ENCODE data around the genes SLC39A9 and MAP3K9.

- PRO-cap: unidirectional peak, plus-strand start at chr14:69152787
- RAMPAGE, long total RNA, 2 experiments: no peak in any of the 2 experiments
These were observed 455 bp downstream of the DCAF5 start for GRCh38 chr14:69152476-69152851.

- PRO-cap: no peak
- RAMPAGE, long total RNA, 2 experiments: no peak in any of the 2 experiments
These were observed 33.8 kb upstream of the GALNT16 start for GRCh38 chr14:69226214-69226582.

GRCh38 chr14:69354865-69355308, 43.2 kb downstream of the ERH start:
- PRO-cap: no peak
- RAMPAGE, long total RNA, 2 experiments: no peak in any of the 2 experiments

DNA sequence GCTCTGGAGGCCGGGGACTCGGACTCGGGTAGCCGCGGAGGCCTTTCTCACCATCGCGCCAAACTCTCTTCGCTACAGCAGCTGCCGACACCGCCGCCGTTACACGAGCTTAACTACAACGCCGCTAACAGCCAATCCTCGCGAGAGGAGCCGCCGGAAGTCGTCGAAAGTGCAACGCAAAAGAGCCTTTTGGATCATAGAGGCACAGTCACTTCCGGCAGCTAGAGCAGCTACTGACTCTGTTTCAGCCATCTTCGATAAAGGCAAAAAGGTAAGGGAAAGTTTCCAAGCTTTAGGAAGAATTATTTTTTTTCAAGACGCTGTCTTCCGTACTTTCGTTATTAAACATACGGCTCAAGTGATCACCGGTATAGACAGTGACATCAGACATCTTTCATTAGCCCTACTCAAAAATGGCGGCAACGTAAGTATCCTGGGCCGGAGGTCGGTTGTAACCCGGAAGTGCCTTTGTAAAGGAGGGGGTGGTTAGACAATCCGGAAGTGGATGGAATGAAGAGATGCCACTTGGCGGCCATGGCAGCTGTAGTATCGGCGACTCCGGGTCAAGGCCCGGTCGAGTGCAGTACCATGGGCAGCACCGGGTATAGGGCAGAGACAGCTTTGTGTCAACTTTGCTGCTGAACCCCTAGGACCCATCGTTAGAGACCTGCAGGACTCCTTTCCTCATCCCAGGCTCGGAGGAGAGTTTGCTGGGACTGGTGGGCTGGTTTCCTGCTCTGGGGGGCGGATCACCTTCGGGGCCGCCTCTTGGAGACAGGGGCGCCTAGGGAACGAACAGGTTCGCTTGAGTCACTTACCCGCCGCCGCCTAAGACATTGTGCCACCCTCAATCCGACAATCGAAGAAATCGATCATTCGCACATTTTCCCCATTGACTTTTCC, at the start of gene SLC39A9:
Gene SLC39A9, plus strand, starts transcription at position 513 of the 903 bp plus-strand sequence.
- PRO-cap: bidirectional peak, plus-strand start at position 207 of the sequence, minus-strand start at position 101 of the sequence; unidirectional peak, plus-strand start at position 552 of the sequence
- RAMPAGE, long total RNA, 2 experiments: start-site peak on the plus strand in 2 of 2 experiments, centred at positions 522 to 525 of the sequence, 170 to 173 reads per replicate; start-site peak on the minus strand in 2 of 2 experiments, centred at positions 102 to 120 of the sequence, 124 to 272 reads per replicate

DNA sequence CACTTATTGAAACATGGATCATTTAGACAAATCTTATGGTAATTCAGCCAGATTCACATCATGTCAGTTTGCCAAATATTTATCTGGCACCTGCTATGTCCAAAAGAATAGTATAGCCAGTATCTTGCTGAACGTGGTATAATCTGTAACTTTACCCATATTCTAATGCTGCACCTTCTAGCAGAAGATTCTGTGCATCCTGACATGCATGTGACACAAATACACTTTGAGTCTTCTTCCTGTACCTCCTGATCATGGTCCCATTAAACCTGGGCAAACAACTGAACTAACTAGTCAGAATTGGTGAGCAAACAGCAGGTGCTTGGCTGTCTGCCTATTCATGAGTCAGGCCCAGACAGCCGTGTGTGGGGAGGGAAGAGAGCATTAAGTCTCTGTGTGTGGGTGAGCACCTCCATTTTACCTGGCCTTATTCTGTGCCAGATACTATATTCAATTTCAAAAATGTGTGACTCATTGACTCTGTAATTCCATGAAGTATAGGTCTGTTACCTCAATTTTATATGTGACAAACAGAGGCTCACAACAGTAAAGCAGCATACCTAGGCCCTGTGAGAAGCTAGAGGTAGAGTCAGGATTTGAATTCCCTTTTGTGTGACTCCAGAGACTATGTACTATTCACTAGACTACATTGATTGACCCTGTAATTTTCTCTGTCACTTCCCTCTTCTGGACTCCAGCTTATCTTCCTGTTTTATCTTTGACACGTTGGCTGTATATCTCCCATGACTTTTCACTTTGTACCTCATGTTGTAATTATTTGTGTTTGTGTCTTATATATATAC, 32.1 kb downstream of the SUSD6 start:
- PRO-cap: no peak
- RAMPAGE, long total RNA, 2 experiments: no peak in any of the 2 experiments

GRCh38 chr14:69669711-69670506, 58.5 kb downstream of the SUSD6 start:
- PRO-cap: no peak
- RAMPAGE, long total RNA, 2 experiments: no peak in any of the 2 experiments

- PRO-cap: unidirectional peak, minus-strand start at chr14:69696963
- RAMPAGE, long total RNA, 2 experiments: no peak in any of the 2 experiments
These were observed 70.2 kb upstream of the SRSF5 start for GRCh38 chr14:69696613-69697285.

DNA sequence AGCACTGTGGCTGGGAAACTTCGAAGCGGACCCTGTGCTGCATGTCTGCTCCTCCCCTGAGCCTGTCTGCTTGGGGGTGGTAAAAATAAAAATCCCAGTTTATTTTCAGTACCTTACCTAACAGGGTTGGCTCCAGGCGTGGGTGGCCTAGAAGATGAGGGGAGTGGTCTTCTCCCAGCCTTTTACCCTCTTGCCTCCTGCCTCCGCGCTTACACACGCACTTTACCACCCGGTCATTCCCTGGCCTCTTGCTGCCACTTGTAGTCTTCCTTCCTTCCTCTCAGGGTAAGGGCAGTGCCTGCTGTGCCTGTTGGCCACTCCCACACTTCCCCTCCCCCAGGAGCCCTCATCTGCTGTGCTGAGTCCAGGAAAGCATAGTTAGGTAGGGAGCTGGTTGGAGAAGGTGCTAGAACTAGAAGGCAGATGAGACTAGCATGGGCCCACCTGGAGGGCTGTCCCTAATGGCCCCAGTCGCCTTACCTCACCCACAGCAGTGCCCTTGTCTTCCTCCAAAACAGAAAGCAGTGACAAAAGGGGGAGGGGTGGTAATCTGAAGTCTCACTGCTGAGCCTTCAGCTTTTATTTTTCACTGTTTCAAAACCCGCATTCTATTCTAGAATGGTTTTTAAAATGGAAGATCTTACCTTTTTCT, 54.3 kb upstream of the SRSF5 start:
- PRO-cap: no peak
- RAMPAGE, long total RNA, 2 experiments: no peak in any of the 2 experiments

DNA sequence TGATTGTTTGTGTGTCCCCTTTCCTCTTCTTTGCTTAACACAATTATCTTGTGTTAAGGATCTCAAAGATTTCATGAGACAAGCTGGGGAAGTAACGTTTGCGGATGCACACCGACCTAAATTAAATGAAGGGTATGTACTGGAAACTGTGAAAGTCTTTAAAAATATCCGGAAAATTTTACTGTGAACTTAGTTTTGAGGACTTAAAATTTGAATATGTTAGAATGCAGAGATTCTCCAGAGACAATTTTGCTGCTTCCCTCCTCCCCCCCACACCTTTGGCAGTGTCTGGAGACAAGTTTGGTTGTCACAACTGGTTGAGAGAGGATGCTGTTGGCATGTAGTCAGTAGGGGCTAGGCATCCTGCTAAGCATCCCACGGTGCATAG, 3.5 kb downstream of the SRSF5 start:
- PRO-cap: no peak
- RAMPAGE, long total RNA, 2 experiments: no peak in any of the 2 experiments

GRCh38 chr14:69779522-69780587, 12.9 kb downstream of the SRSF5 start:
- PRO-cap: no peak
- RAMPAGE, long total RNA, 2 experiments: no peak in any of the 2 experiments

DNA sequence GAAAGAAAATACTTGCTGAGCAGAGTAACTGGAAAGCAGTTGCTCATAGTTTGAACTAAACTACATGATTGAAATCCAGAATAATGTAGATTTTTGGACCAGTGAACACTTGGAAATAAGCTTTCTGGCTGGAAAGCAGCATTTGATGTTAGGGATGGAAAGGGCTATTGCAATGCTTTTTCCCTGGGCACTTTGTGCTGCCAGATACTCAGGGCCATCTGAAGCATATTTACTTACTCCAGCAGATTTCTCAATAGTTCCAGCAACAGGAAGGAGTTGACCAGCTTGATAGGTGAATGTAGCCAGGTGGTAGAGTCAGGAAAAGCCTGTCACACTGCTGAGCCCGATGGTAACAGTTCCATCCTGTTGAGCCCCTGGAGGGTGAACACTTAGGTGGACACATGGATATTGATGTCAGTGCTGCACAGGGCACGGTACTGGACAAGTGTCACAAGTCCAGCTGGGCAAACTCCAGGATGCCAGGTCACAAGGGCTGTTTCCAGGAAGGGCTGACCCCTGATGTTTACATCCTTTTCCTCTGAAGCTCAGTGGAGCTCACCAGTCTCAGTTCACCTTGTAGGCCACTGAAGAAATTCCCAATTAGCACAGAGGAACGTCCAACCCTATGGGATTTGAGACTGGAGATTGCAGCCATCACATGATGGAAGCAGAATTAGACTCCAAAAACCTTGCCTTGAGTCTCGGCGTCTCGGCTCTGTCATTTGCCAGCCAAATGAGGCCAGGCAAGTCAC, 2.4 kb upstream of the SMOC1 start:
- PRO-cap: unidirectional peak, plus-strand start at position 318 of the sequence
- RAMPAGE, long total RNA, 2 experiments: no peak in any of the 2 experiments

DNA sequence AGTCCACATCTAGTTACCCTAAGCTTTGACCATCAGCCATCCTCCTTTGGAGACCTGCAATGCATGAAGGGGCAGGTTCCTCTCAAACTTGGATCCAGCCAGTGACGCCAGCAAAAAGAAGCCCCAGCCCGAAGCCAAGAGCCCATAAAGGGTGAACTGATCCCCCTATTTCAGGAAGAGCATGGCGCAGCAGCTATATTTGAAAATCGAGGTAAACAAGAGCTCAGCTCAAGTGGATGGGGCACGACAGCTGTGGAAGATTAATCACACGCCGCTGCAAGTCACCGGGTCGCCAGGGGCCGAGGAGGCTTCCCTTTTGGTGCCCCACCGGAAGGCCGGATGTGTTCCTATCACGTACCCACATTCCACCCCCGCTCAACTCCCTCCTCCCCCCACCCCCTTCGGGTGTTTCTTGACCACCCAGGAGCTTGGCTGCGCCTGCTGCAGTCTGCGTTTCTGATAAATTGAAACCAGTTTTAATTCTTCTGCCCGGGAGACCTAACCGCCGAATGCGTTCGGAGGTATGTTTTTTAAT, 2.0 kb downstream of the SLC8A3 start:
- PRO-cap: no peak
- RAMPAGE, long total RNA, 2 experiments: no peak in any of the 2 experiments

DNA sequence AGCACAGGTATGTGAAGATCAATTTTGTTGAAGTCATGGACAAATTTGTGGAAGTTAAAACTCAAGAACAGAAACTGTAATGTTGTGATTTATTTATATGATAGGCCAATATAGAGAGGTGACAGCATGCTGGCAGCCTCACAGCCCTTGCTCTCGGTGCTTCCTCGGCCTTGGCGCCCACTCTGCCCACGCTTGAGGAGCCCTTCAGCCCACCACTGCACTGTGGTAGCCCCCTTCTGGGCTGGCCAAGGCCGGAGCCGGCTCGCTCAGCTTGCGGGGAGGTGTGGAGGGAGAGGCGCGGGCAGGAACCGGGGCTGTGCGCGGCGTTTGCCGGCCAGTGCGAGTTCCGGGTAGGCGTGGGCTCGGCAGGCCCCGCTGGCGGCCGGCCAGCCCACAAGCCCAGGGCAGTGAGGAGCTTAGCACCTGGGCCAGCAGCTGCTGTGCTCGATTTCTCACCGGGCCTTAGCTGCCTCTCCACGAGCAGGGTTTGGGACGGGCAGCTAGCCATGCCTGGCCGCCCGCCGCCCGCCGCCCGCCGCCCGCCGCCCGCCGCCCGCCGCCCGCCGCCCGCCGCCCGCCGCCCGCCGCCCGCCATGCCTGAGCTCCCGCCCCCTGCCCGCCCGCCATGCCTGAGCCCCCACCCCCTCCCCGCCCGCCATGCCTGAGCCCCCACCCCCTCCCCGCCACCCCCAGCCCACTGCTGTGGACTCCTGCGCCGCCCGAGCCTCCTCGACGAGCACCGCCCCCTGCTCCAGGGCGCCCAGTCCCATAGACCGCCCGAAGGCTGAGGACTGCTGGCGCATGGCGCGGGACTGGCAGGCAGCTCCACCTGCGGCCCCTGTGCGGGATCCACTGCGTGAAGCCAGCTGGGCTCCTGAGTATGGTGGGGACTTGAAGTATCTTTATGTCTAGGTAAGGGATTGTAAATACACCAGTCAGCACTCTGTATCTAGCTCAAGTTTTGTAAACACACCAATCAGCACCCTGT, 66.0 kb upstream of the SLC8A3 start:
- PRO-cap: bidirectional peak, plus-strand start at position 396 of the sequence, minus-strand start at position 339 of the sequence; bidirectional peak, plus-strand start at position 780 of the sequence, minus-strand start at position 595 of the sequence
- RAMPAGE, long total RNA, 2 experiments: no peak in any of the 2 experiments

GRCh38 chr14:70663340-70664336, 21.9 kb downstream of the TTC9 start:
- PRO-cap: unidirectional peak, plus-strand start at chr14:70664123
- RAMPAGE, long total RNA, 2 experiments: no peak in any of the 2 experiments

GRCh38 chr14:70708778-70709599, 67.3 kb downstream of the TTC9 start:
- PRO-cap: no peak
- RAMPAGE, long total RNA, 2 experiments: no peak in any of the 2 experiments

- PRO-cap: bidirectional peak, plus-strand start at chr14:70809465, minus-strand start at chr14:70809382; bidirectional peak, plus-strand start at chr14:70810001, minus-strand start at chr14:70809518
- RAMPAGE, long total RNA, 2 experiments: no peak in any of the 2 experiments
These were observed at the start of gene MAP3K9 for GRCh38 chr14:70809101-70810088. TSS of gene MAP3K9 (minus strand) at chr14:70809513.

DNA sequence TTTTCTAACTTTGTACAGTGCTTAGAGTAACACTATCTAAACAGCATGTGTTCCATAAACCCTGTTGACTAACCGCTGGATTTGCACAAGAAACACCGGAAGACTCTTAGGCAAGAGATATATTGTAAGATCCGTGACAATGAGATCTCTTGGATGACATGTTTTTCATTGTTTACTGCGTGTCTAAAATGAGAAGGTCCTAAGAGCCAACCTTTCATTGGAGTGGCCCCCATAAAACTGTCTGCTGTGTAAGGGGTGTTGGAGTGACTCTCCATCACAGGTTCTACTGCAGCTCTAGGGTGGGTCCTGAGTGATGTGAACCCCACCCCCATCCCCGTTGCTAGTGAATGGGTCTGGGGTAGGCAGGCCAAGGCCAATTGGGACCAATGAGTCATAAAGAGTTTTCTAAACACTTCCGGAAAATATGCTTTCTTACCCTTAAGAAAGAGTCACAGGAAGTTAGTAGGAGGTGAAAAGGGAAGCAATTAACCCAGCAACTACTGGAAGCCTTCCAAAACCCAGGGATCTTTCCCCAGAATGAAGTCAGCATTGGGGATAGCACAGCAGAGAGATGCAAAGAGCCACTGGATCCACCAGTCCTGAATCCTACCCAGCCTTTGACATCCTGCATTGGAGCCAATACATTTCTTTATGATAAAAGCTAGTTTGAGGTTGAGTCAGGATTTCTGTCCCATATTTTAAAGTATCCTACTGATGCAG, 24.2 kb upstream of the PCNX1 start:
- PRO-cap: no peak
- RAMPAGE, long total RNA, 2 experiments: no peak in any of the 2 experiments

- PRO-cap: no peak
- RAMPAGE, long total RNA, 2 experiments: no peak in any of the 2 experiments
These were observed 27.6 kb downstream of the PCNX1 start for GRCh38 chr14:70934680-70935406.

GRCh38 chr14:70971680-70972124, 64.4 kb downstream of the PCNX1 start:
- PRO-cap: no peak
- RAMPAGE, long total RNA, 2 experiments: no peak in any of the 2 experiments

DNA sequence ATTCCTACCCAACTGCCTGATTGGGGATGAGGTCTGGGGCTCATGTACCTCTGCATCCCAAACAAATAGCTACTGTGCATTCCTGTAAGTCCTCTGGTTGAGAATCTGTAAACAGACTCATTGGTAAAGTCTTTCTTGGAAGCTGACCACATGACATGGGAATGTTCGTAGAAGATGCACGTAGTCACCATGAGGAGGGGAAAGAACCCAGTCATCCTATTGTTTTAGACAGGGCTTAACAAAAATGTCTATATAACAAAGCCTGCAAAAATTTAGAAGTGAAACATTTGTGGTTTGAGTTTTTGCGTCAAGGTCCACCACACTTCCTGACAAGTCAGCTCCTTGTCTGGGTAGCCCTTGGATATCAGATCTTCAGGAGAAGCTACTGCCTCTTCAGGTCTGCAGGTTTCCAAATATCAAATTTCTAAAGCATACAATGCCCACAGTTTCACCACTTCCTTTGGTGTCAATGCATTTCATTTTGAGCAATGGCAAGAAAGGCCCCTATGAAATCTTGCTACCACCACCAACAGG, 177.9 kb upstream of the SIPA1L1 start:
- PRO-cap: no peak
- RAMPAGE, long total RNA, 2 experiments: no peak in any of the 2 experiments